ENCODE results near the genes CPSF4L and KIF19.

GRCh38 chr17:72614279-72614974, 478.1 kb downstream of the SLC39A11 start:
- RAMPAGE, long total RNA, result no peak
- RRBS, result no CpG with 5 or more reads among the region's 7 CpGs

- RAMPAGE, long total RNA, result no peak
- RRBS, result 81% methylated on average over 2 of the region's 12 CpGs
Observed at GRCh38 chr17:72661249-72661664, 431.2 kb downstream of the SLC39A11 start.

DNA sequence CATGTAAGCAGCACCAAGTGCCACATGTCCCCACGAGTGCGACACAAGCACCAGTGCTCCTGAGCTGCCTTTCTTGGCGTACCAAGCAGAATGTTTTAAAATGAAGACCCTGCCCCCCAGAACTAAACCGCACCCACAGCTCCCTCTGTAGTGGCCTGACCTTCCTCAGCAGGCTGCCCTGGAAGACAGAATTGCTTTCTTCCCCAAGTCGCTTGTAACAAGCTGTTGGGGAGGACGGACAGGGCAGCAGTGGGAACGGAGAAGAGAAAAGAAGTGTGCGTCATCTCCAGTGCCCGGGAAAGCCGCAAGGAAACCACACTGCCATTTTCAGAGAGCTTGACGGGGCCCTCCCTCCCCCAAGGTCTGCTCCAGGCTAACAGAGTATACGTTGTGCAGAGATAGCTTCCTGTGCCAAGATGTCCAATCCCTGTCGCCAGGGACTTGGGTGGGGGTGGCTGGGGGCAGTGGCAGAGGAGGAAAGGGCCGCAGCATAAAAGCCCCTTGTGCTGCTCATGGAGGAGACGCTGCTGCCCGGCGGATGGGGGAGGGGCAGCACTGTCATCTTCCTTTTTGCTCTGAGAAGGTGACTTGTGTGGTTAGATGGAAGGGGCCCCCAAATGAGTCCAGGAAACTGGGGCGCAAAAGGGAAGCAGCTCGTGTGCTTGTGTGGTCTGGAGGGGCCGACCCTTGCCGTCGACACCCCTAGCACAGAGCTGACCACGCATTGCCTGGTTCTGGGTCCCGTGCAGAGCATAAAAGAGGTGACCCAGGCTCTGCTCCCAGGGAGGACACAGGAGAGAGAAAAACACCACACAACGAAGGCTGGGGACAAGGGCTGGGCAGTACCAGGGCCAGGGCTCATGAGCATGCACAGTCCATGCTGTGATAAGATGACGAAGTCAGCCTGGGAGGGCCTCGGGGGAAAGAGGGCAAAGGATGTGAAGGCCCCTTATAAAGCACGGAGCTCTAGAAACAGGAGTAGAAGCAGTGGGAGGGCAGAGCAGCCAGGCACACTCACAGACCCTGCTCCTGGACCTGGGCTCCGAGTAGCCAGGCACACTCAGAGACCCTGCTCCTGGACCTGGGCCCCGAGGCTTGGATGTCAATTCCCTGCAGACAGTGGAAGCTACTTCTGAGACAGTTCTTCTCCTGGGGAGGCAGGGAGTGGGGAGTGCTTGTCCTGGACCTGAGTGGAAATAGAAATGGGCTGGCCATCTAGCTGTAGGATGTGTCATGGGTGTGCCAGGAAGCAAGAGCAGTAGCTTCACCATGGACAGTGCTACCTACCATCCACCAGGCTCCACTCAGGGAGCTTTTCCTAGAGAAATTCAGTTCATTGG, 372.7 kb downstream of the SLC39A11 start:
- RAMPAGE, long total RNA, result no peak
- RRBS, result no CpG with 5 or more reads among the region's 30 CpGs

GRCh38 chr17:73196380-73196864, 3.6 kb downstream of the COG1 start:
- RAMPAGE, long total RNA, result no peak
- RRBS, result no CpG with 5 or more reads among the region's 13 CpGs

DNA sequence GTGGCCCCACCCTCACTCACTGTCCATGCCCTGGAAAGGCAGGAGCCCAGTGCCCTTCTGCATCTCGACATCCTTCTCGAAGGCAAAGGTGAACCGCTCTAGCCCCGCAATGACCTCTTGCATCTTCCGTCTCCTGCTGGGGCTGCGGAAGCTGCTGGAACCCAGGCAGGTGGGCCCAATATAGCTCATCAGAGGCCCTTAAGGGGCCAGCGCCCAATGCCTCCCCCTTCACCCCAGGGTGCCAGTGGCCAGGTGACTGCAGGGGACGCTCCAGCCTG, at the start of gene CPSF4L:
TSS of gene CPSF4L (minus strand) at position 185 of the 278 bp plus-strand sequence.
- RAMPAGE, long total RNA, result no peak
- RRBS, result no CpG with 5 or more reads among the region's 8 CpGs

- RAMPAGE, long total RNA, result no peak
- RRBS, result no CpG with 5 or more reads among the region's 9 CpGs
Observed at GRCh38 chr17:73290561-73290968, 21.2 kb downstream of the CDC42EP4 start.

GRCh38 chr17:73356052-73356672, 44.4 kb upstream of the CDC42EP4 start:
- RAMPAGE, long total RNA, result no peak
- RRBS, result 82% methylated on average over 4 of the region's 11 CpGs

GRCh38 chr17:73365907-73366550, 54.2 kb upstream of the CDC42EP4 start:
- RAMPAGE, long total RNA, result no peak
- RRBS, result no CpG with 5 or more reads among the region's 21 CpGs

GRCh38 chr17:73452021-73452428, 140.2 kb upstream of the CDC42EP4 start:
- RAMPAGE, long total RNA, result no peak
- RRBS, result no CpG with 5 or more reads among the region's 3 CpGs

DNA sequence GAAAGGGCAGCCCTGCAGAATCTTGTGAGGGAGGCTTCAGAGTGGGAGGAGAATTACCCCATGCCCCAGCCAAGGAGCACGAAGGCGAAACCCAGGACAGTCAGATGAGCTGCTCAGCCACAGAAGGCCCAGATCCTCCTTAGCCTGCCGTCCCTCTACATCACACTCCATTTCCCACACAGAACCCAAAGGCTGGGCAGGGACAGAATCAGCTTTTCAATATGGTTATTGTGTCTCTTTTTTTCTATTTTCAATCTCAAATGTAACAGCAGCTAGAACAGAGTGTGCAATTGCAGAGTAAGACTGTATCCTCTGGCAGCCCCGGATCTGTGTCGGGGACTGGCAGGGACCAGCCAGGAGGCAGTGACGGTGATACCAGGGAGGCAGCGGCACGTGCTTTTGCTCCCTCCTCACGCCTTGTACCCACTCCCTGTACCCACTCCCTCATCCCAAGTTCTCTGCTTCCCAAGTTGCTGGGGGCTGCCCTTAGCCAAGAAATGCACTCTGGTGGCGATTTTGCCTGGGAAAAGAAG, 3.8 kb upstream of the SDK2 start:
- RAMPAGE, long total RNA, result no peak
- RRBS, result no CpG with 5 or more reads among the region's 10 CpGs

- RAMPAGE, long total RNA, result no peak
- RRBS, result no CpG with 5 or more reads among the region's 2 CpGs
Observed at GRCh38 chr17:73718288-73718591, 74.0 kb upstream of the SDK2 start.

DNA sequence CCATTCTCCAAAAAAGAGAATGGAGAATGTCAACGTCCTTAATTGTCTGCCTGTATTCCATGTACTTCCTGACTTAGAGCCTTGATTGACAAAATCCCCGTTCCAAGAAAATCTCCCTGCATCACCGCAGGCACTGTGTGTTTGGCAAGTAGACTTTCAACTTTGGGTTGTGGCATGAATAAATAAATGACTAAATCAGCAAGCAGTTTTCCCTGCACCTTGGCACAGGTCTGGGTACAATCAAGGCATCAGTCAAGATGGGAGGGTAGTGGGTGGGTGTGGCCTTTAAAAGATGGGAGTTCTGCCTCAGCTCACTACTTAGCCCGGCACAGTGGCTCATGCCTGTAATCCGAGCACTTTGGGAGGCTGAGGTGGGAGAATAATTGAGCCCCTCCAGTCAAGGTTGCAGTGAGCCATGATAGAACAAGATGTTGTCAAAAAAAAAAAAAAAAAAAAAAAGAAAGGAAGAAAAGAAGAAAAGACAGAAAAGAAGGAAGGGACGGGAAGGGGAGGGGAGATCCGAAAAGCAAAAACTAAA, 248.4 kb upstream of the RPL38 start:
- RAMPAGE, long total RNA, result no peak
- RRBS, result no CpG with 5 or more reads among the region's 7 CpGs

DNA sequence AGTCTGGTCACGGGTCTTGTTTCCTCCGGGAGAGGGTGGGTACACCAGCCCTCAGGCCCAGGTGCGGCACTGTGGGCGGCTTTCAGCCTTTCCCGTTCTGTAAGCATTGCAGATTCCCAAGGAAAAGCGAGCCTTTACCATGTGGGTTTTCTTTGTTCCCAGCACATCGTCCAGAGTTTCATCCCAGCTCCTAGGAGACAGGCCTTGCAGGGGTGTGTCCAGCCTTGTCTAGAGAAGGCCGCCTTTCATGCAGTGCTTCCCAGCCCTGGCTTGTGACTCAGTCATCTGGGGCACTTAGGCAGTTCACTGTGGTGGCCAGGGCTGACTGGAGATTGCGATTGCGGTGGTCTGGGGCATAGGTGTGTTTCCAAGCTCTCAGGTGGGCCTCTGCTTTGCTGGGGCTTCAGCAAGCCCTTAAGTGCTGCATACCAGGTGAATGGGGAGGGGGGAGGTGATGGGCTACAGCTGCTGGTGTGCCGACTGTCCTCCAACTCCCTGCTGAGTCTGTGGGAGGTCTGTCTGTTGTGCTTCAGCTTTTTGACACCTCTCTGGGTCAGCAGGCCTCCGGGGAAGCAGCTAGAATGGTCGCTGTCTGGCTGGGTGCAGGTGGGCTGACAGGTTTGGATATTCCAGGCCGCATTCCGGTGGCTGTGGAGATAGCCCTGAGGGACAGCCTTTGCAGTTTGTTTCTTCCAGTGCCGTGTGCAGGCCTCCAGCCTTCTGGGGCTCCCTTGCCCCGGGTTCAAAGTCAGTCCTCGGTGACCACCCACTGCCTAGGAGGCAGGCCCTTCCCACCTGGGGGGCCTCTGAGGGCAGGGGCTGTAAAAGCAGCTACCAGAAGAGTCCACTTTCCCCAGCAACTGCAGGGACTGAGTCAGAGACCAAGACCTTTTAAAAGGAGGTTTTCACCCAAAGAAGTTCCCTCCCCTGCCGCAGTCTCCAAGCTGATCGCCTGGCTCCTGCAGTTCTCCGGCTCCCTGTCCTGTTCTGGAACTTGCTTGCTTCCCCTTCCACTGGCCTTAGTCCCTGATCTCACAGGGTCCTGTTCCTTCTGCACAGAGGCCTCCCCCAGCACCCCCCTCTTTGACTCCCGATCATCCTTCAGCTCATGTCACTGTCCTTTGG, 2.2 kb upstream of the TTYH2 start:
- RAMPAGE, long total RNA, result no peak
- RRBS, result 79% methylated on average over 5 of the region's 22 CpGs

DNA sequence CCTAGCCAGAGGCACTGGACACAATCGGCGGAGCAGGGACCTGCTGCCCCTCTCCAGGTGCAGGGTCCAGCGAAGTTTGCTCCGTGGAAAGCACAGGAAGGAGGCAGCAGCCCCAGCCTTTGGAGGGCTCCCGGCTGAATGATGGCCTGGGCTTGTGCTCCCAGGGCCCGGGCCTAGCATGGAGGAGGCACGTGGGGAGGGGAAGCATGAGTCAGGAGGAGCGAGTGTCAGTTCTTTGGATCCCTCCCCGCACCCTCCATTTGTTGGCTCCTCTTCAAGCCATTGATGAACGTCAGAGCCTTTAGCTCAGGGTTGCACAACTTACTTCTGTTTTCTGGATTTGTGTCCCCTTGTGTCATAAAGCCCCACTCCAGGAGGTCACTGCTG, 25.8 kb downstream of the TTYH2 start:
- RAMPAGE, long total RNA, result no peak
- RRBS, result no CpG with 5 or more reads among the region's 10 CpGs

DNA sequence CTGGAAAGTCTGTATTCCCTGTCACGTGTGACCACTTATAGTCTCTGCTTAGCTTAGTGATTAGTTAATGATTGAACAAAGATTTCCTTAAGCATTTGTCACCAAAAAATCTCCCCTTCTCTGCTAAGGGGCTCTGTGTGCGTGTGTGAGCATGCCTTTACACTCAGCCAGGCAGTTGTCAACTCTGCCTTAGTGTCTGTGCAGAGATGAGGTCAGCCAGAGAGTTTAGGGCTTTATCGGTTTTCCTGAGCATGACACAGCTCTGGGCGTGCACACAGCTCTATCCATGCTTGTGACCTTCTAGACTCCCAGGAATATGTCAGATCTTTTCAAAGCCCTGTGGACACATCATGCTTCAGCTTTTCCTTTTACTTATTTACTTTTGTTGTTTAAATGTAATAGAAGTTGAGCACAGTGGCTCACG, 21.8 kb downstream of the DNAI2 start:
- RAMPAGE, long total RNA, result no peak
- RRBS, result no CpG with 5 or more reads among the region's 5 CpGs

- RAMPAGE, long total RNA, result no peak
- RRBS, result 1% methylated on average over 22 of the region's 76 CpGs
Observed at GRCh38 chr17:74325776-74326448, at the start of gene KIF19. TSS of gene KIF19 (plus strand) at chr17:74326226.

- RAMPAGE, long total RNA, result no peak
- RRBS, result no CpG with 5 or more reads among the region's 10 CpGs
Observed at GRCh38 chr17:74386139-74386789, 19.0 kb downstream of the GPR142 start.

DNA sequence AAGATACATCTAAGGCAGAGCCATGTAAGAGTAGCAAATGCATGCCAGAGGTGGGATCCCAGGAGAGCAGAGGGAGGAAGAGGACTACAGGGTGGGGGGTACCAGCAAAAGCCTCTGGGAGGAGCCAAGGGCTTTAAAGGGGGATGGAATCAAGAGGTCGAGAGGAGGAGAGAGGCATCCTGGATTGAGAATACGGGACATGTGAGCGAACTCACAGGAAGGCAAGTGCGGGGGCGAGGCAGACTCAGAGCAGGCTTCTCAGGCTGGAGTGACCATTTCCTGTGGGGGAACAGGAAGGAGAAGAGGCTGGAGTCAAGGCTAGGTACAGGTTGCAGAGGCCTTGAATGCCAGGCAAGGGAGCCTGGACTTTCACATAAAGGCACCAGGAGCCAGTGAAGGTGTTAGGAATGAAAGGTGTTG, 5.5 kb upstream of the GPRC5C start:
- RAMPAGE, long total RNA, result no peak
- RRBS, result no CpG with 5 or more reads among the region's 5 CpGs

GRCh38 chr17:74442596-74443702, 11.1 kb downstream of the GPRC5C start:
- RAMPAGE, long total RNA, result no peak
- RRBS, result 3% methylated on average over 9 of the region's 31 CpGs

DNA sequence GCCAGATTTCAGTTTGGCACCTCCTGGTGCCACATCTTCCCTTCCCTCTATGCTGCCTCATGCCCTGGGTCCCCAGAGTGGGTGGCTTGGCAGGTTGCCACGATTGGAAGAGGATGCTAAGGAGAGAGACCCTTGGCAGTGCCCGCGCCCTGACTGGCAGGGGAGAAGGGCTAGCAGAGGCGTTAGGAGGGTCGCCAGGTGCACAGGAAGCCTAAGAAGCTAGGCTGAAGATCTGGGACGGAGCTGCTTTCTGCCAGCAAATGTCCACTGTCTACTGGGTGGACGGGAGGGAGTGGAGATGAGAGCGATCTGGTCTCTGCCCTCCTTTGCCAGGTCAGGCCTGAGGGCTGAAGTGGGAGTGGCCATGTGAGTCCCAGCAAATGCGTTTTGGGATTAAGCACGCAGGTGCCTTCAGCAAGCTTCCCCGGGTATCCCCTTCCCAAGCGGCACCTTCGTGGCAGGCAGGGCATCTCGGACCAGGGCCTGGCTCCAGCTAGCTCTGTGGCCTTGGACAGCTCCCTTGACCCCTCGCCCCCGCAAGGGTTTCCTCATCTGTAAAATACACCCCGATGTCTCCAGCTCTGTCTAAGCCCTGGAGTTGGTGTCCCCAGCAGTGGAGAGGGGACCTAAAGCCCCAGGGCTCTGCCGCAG, 13.4 kb upstream of the CD300A start:
- RAMPAGE, long total RNA, result no peak
- RRBS, result no CpG with 5 or more reads among the region's 18 CpGs

Measured in hepatocyte (in vitro differentiated cells and primary cell).